MCF 10A (cell line): ENCODE results near the gene DUSP7.

DNA sequence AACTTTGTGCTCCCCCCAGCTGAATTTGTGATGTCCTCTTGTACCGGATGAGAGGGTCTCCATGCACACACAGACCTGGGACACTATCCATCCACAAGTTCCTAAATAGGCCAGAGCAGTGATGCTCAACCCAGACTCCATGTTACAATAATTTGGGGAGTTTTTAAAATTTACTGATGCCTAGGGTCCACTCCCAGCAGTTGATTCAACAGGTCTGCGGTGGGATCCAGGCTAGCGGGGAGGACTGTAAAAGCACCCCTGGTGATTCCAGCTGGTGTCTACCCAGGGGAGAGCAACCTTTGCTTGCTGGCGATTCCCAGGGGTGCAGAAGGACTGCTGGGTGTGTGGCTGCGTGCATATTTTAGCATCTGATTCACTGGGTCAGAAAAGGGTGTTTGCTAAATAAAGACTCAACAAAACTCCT, 928 bp downstream of the RASSF1 start:
- PRO-cap = no peak
- RRBS = no CpG with 5 or more reads among the region's 5 CpGs

DNA sequence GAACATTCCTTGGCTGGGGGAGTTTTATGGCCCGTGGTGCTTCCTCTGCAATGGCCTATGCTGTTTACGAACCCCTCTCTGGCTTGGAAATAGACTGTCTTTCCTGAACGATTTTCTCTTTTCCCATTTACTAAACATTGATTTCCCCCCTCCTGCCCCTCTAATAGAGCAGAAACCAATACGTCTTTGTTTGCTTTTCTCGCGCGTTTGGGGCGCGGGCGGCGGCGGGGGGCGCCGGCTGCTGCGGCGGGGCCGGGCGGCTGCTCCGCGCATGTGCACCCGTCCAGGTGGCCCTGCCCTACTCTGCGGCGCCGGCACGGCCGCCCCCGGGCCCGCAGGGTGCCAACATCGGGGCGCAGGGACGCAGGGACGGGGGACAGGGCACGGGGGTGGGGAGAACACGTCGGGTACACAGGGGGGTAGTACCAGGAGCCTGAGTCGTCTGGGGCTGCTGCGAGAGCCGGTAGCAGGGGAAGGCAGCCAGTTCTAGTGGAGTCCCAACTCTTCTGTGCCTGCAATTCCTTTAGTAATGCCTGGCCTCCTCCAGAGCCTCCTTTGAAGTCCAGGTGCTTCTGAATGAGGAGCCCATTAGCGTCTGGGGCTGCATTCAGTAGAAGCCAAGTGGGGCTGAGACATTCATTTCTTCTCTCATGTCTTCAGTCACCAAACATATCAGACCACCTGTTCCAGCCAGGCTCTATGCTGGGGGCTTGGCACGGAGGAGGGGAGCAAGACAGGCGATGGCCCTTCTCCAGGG, 27.0 kb upstream of the CACNA2D2 start:
- PRO-cap = no peak
- RRBS = 52% methylated on average over 8 of the region's 41 CpGs

DNA sequence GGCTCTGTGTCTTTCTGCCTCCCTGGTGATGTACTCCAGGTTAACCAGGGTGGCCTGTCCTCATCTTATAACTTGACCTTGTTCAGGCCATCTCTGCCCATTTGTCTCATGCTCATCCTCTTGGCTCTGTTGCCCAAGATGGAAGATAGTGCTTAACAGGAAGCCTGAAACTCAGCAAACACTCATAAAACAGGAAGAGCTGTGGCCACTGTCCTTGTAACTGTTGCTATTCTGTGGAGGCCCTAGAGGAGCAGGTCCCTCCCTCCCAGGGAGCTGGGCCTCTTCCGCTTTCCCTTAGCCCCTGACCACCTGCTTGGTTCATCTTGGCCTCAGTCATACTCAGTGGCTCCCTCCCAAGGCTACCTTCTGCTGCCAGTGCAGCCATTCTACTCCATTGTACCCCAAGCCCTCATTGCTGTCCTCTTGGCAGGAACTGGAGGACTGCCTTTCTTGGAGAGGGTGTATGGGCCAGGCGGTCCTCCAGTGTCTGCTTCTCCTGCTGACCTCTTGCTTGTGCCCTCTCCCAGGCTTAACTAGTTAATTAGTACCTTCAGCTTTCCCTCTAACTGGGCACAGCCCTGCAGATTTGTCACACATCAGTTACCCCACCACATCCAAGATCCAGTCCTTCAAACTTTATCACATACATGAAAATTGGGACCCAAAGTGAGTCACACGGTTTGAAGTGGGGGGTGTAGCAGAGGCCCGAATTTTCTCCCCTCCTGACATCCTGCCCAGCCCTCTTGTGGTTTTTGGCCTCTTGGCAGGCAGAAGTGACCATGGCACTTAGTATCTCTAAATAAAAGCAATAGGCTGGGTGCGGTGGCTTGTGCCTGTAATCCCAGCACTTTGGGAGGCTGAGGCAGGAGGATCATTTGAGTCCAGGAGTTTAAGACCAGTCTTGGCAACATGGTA, 3.7 kb downstream of the MAPKAPK3 start:
- PRO-cap = no peak
- RRBS = no CpG with 5 or more reads among the region's 5 CpGs

DNA sequence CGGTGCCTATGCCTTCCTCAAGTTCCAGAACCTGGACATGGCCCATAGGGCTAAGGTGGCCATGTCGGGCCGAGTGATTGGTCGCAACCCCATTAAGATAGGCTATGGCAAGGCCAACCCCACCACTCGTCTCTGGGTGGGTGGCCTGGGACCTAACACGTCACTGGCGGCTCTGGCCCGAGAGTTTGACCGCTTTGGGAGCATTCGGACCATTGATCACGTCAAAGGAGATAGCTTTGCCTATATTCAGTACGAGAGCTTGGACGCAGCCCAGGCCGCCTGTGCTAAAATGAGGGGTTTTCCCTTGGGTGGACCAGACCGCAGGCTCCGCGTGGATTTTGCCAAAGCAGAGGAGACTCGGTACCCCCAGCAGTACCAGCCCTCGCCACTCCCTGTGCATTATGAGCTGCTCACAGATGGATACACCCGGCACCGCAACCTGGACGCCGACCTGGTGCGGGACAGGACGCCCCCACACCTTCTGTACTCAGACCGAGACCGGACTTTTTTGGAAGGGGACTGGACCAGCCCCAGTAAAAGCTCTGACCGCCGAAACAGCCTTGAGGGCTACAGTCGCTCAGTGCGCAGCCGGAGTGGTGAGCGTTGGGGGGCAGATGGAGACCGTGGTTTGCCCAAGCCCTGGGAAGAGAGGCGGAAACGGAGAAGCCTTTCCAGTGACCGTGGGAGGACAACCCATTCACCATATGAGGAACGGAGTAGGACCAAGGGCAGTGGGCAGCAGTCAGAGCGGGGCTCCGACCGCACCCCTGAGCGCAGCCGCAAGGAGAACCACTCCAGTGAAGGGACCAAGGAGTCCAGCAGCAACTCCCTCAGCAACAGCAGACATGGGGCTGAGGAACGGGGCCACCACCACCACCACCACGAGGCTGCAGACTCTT, 1.7 kb downstream of the RBM15B start:
- PRO-cap = no peak
- RRBS = 97% methylated on average over 11 of the region's 45 CpGs

DNA sequence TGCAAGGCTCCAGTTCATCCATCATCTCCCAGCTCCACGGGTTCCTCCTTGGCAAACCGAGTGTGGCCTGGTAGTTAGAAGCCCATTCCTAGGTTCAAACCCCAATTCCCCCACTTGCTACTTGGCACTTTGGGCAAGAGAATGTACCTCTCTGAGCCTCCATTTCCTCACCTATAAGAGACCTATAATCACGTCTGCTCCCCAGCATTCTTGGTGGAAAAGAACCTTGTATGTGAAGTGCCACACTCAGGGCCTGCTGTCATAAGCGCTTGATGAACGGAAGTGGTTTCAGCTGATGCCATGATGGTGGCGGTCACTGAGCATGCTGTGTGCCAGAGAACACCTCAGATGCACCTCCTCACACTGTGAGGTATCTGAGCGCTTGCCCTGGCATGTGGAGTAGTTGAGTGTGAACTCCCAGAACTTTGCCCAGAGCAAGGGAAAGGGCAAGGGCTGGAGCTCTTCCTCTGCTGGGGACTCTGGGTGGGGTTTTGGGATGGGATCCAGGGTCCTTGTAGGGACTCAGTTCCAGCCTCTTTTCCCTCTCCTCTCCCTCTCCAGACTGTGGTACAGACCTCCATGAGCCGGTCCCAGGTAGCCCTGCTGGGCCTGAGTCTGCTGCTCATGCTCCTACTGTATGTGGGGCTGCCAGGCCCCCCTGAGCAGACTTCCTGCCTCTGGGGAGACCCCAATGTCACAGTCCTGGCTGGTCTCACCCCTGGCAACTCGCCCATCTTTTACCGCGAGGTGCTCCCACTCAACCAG, 2.6 kb downstream of the ABHD14A start:
- PRO-cap = no peak
- RRBS = no CpG with 5 or more reads among the region's 11 CpGs

- PRO-cap = no peak
- RRBS = no CpG with 5 or more reads among the region's 12 CpGs
These were observed 24.0 kb upstream of the RPL29 start for GRCh38 chr3:52019623-52020249.

DNA sequence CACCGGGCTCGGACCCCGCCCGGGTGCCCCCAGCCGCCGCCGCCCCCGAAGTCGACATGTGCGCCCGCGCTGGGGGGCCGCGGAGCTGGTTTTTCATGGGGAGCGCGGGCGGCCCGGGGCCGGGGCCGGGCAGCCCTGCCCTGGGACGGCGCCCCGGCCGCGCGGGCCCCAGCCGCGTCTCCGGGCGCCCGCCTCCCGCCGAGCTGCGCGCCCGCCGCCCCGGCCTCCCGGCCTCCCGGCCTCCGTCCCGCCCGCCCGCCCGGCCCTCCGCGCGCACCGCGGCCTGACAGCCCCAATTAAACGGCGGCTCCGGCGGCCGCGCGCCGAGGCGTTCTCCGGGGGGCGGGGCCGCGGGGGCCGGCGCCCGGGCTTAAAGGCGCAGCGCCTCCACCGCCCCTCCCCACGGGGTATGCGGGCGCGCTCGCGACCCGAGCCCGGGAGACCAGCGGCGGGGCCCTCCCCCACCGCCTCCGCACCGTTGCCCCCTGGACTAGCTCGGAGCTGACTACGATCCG, at the start of gene DUSP7:
TSS of gene DUSP7 (minus strand) at position 302 of the 515 bp plus-strand sequence.
- PRO-cap = bidirectional peak, plus-strand start at position 403 of the sequence, minus-strand start at position 298 of the sequence
- RRBS = under 1% methylated on average over 48 of the region's 85 CpGs

DNA sequence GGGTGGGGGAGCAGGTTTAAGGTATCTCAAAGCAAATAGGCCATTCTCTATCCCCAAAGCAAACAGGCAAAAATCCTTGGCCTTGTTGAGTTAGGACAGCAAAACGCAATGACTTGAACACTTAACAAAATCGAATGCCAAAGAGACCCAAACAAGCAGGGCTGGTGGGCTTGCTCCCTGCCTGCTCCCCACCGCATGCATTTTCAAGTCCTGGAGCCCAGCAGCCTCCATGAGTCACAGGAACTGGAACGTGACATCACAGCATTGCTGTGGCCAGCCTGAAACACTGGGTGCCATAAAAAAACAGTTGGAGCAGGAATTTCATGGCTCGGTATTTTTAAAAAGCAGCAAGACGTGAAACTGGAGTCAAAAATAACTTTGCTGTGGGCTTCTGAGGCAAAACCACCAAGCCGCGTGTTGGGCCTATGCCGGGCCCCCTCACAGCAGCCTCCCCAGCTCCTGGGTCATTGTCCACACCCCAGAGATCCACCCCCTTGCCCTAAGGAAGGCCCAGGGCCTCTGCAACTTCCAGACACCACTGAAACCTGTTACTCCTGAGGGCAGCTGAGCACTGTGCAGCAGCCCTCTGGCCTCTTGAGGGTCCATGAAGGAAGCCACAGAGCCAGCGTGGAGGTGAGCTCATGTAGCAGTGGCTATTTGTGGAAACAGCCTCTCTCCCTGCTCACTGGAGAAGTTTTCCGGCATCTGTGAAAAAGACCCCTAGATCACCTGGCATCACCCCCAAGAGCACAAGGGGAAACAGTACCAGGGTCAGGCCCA, 33.8 kb upstream of the DUSP7 start:
- PRO-cap = no peak
- RRBS = no CpG with 5 or more reads among the region's 11 CpGs

- PRO-cap = no peak
- RRBS = no CpG with 5 or more reads among the region's 6 CpGs
These were observed 14.1 kb upstream of the ALAS1 start for GRCh38 chr3:52183666-52184357.

- PRO-cap = no peak
- RRBS = no CpG with 5 or more reads among the region's 2 CpGs
These were observed 4.5 kb downstream of the ALAS1 start for GRCh38 chr3:52202403-52202873.

- PRO-cap = no peak
- RRBS = no CpG with 5 or more reads among the region's 6 CpGs
These were observed 8.0 kb downstream of the ALAS1 start for GRCh38 chr3:52205758-52206464.

DNA sequence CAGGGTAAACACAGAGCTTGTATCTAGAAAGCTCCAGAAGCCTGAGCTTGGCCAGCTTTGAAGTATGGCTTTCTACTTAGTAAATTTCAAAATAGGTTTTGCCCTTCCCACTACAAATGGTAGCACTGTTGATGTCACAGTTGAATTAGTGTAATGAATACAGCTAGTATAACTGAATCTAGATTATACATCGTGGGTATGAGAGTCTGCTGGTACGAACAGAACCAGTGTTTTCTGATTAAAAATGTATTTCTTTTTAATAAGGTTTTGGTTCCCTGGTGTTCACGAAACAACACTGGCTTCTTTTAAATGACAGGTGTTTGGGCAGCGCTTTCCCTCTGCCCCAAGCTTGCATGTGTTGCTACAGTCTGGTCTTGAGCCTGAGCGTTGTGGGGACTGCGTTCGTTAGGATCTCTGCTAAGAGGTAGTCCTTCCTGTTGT, 13.6 kb downstream of the TLR9 start:
- PRO-cap = no peak
- RRBS = no CpG with 5 or more reads among the region's 7 CpGs

GRCh38 chr3:52248845-52249412, 3.4 kb downstream of the PPM1M start:
- PRO-cap = no peak
- RRBS = no CpG with 5 or more reads among the region's 7 CpGs

DNA sequence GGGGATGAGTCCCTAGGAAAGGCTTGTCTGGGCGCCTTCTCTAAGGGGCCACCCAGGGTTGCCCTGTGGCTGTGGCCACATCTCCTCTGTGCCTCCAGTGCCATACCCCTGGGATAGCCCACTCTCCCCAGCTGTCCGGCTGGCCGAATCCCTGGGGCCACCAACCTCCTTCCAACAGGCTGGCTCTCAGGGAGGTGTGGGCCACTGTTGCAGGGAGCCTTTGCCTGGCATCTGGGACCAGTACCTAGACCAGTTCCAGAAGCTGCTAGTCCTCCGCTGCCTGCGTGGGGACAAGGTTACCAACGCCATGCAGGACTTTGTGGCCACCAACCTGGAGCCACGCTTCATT, 15.1 kb downstream of the BAP1 start:
- PRO-cap = no peak
- RRBS = no CpG with 5 or more reads among the region's 7 CpGs

- PRO-cap = no peak
- RRBS = no CpG with 5 or more reads among the region's 6 CpGs
These were observed 8.3 kb downstream of the BAP1 start for GRCh38 chr3:52401221-52402106.

GRCh38 chr3:52468052-52468741, 12.8 kb downstream of the NISCH start:
- PRO-cap = no peak
- RRBS = 80% methylated on average over 4 of the region's 15 CpGs

DNA sequence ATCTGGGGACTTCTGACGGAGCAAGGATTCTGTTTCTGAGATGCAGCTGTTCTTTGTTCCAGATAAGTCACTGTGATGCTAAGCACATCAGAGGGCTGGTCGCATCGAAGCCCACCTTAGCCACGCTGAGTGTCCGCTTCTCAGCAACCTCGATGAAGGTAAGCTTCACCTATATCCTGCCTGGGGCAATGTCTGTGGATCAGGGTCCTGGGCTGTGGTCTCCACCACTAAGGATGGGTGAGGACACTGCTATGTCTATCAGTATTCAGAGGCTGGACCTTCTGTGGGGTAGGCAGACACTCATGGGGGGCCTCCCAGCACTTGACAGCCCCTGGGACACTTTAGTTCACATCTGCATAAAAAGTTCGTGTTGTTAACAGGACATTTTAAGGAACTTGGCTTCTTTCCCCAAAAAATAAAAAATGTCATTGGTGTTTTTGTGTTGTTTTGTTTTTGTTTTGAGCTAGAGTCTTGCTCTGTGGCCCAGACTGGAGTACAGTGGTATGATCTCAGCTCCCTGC, 18.3 kb downstream of the NISCH start:
- PRO-cap = no peak
- RRBS = no CpG with 5 or more reads among the region's 7 CpGs

DNA sequence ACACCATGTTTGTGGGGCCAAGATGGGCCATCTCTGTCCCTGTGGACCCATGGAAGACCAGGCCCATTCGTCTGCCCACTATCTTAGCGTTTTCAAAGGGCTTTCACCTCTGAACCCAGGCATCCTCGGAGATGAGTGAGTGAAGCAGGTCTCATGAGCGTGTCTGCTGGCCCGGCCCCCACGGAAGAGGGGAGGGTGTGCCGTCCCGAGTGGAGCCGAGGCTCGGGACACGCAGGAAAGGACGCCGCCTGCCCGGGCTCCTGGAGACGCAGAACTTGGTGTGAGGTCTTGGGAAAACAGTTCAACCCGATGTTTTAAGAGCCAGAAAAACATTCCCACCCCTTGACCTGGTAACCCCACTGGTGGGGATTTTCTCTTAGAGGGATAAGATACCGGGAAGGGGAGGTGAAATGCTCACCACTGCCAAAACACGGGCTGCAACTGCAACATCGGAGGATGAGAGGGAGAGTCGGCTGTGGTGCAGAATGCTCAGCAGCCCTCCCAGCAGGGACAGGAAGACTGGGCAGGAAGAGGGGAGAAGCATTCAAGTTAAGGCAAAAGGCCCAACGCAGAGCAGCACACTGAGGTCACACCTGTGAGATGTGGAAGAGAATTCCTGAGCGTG, 14.3 kb upstream of the STAB1 start:
- PRO-cap = no peak
- RRBS = 94% methylated on average over 9 of the region's 22 CpGs

DNA sequence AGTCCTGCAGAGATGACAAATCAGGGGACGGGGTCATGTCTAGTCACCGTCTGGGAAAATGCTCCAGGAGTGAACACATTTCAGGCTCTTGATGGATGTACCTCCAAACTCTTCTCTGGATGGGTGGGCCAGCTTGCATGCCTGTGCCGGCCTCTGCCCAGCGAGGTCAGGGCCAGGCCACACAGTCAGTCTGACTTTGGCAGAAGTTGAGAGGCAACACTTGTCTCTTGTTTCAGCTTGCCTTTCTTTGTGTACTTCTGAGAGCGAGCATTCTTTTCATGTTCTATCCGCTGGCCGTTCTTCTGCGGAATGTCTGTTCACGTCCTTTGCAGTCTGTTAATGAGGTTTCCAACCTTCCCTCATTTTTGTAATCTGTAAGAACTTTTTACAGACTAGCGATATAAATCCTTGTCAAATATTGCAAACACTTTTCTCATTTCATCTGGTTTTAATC, 11.4 kb upstream of the STAB1 start:
- PRO-cap = no peak
- RRBS = no CpG with 5 or more reads among the region's 10 CpGs

DNA sequence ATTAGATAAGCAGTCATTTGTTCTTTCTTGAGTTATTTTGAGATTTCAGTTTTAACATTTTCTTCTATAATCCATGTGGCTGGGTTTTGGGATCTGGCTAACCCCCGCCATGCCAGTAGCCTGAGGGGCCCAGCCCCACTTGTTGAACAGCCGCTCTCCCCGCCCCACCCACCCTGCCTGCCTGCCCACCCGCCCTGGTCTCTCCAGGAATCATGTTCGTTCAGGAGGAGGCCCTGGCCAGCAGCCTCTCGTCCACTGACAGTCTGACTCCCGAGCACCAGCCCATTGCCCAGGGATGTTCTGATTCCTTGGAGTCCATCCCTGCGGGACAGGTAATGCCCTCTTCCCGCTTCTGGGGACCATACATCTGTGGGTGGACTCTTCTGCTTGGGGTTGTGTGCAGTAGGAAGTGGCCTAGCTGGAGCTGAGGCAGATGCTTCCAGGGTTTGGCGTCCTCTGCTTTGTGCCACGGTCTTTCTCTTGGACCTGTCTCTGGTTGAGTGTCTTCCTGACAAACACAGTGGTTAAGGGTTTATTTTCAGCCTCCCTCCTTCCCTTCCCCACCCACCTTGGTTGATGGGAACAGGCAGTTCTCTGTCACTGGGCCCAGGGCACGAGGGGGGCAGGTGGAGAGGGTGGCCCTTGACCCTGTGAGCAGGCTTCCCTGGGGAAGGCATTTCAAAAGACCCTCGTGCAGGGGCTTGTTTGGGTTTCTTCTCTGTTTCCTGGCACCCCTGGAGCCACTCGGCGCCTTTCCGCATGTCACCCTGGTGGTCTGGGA, 10.6 kb upstream of the STAB1 start:
- PRO-cap = no peak
- RRBS = no CpG with 5 or more reads among the region's 16 CpGs